Thoracic aorta endothelial cell (primary cell): ENCODE measurements around the genes EXOSC5, DMAC2 and CEACAM6.

- CAGE, long polyA plus RNA, result no peak
These were observed 7.2 kb downstream of the AXL start for GRCh38 chr19:41225853-41226962.

- CAGE, long polyA plus RNA, result no peak
These were observed 9.4 kb downstream of the HNRNPUL1 start for GRCh38 chr19:41273393-41274160.

DNA sequence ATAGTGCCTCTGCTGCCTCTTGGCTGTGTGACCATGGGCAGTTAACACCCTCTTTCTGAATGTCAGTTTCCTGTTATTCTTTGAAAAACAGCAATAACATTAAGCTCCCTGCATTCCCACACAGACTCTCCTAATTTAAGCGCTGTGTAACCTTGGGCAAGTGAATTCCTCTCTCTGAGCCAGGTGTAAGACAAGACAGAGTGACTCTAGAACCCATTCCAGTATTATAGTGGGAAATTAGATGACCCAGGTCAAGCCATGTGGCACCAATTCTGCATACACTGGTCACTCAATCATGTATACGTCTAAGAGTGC is 4.6 kb downstream of the TGFB1 start:
- CAGE, long polyA plus RNA, result no peak

DNA sequence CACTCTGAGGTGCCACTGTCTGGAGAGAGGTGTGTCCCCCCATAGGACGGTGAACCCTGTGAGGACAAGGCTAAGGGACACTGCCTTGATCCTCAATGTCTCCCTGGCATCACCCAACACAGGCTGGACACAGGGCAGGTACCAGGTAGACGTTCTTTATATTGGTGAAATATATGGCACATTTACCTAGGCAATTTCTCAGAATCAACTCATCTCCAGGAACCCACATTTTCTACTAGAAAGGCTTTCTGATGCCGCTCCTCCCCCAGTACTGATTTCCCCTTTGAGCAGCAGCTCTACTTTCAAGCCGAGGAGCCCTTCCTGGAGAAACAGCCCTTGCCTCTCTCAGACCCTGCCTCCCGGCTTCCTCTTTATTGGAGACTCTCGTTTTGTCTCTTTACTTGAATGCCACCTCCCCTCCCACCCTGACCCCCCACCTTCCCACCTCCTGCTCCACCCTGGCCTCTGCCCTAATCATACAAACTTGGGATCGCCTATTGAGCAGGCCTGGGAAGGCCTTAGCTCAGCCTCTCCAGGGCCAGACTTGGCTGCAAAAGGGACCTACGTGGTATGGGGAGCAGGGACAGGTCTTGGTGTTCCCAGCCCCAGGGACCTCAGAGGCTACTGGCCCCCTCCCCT is 3.6 kb upstream of the TGFB1 start:
- CAGE, long polyA plus RNA, result no peak

DNA sequence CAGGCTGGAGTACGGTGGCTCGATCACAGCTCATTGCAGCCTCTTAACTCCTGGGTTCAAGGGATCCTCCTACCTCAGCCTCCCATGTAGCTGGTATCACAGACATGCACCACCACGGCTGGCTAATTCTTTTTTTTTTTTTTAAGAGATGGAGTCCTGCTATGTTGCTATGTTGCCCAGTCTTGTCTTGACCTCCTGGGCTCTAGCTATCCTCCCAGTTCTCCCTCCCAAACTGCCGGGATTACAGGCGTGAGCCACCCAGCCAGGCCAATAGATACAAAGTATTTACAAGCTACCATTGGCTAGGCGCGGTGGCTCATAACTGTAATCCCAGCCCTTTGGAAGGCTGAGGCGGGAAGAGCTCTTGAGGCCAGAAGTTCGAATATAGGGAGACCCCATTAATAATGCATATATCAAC is 977 bp upstream of the B9D2 start:
- CAGE, long polyA plus RNA, result no peak

DNA sequence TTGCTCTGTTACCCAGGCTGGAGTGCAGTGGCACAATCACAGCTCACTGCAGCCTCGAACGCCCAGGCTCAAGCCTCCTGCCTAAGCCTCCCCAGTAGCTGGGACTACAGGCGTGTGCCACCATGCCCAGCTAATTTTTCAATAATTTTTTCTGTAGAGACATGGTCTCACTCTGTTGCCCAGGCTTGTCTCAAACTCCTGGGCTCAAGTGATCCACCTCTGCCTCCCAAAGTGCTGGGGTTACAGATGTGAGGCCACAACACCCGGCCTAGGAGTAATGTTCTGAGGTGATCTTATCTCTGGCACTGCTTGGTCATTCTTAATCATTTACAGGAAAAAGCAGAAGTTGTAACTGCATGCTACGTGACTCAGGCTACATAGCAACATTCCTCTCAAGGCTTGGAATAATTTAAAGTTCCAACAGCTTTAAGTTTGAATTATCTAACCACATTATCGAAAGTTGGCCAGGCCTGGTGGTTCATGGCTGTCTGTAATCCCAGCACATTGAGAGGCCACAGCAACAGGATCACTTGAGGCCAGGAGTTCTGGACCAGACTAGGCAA is 3.8 kb upstream of the B9D2 start:
- CAGE, long polyA plus RNA, result no peak

DNA sequence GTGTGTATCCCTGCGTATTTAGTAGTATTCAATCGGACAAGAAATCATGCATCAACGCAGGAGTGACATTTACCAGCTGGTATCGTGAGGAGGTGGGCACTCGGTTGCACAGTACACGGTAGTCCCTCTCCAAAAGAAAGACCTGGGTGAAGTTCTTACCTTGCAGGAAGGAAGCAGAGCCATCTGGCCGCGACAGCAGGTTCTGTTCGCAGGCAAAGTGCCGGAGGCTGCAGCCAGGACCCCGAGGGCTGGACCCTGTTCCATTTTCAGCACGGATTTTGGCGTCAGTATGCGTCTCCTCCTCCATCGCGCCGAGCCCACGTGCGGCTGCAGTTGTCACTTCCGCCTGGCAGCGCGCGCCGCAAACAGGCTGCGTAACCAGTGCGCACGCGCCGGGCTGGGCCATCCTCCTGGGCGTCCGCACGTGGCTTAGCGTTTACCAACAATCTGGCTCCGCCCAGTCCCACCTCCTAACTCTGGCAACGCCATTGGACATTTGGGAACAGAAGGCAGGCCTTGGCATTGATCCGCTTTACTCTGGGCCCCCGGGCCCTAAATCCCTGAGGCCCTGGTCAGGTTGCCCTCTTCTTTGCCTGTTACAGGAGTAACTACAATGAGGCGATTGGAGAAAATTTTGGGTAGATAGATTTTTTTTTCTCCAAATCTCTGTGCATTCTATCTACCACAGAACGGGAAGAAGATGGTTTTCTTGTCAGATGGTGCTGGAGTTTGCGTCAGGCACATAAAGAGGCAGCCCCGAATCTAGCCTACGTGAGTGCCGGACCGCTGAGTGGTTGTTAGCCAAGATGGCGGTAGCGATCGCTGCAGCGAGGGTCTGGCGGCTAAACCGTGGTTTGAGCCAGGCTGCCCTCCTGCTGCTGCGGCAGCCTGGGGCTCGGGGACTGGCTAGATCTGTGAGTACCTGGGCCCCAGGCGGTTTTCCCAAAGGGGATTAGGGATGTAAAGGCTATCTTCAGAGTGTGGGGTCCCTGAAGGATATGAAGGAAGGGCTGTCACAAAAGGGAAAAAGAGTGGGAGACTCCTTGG is at the start of gene EXOSC5:
Gene EXOSC5, minus strand, starts transcription at position 338 of the 1,047 bp plus-strand sequence.
- CAGE, long polyA plus RNA, result start-site peak on the plus strand centred at position 794 of the sequence, 11 bp wide, 94 and 32 reads in 2 replicates

GRCh38 chr19:41422779-41423211 is 4.4 kb downstream of the B3GNT8 start:
- CAGE, long polyA plus RNA, result no peak

GRCh38 chr19:41439433-41440292 is at the start of gene DMAC2:
TSS of gene DMAC2 (minus strand) at chr19:41439912.
- CAGE, long polyA plus RNA, result no peak

- CAGE, long polyA plus RNA, result no peak
These were observed 6.5 kb downstream of the ERICH4 start for GRCh38 chr19:41449394-41449940.

GRCh38 chr19:41456526-41456952 is 13.6 kb downstream of the ERICH4 start:
- CAGE, long polyA plus RNA, result no peak

GRCh38 chr19:41467517-41468054 is 24.6 kb downstream of the ERICH4 start:
- CAGE, long polyA plus RNA, result no peak

DNA sequence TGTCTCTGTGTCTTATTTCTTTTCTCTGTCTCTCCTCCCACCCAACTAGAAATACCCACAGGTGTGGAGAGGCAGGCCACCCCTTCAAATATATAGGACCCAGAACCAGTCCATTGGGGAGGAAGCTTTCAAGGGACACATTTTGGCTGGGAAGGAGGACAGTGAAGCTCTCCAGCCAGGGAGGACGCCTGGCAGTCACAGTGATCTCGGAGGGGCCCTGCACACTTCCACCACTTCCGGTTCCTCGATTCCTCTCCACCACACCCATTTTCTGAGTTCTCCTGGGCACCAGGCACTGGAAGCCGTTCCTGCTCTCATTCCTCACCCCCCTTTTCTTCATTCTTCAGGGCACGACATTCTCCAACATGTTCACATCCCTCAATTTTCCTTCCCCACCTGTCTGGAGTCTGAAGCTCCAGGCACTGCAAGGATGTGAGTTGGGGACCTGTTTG is 30.4 kb upstream of the CEACAM21 start:
- CAGE, long polyA plus RNA, result no peak

- CAGE, long polyA plus RNA, result no peak
These were observed 12.1 kb upstream of the CEACAM21 start for GRCh38 chr19:41563819-41564230.

- CAGE, long polyA plus RNA, result no peak
These were observed 20.1 kb upstream of the CEACAM6 start for GRCh38 chr19:41735214-41735718.

DNA sequence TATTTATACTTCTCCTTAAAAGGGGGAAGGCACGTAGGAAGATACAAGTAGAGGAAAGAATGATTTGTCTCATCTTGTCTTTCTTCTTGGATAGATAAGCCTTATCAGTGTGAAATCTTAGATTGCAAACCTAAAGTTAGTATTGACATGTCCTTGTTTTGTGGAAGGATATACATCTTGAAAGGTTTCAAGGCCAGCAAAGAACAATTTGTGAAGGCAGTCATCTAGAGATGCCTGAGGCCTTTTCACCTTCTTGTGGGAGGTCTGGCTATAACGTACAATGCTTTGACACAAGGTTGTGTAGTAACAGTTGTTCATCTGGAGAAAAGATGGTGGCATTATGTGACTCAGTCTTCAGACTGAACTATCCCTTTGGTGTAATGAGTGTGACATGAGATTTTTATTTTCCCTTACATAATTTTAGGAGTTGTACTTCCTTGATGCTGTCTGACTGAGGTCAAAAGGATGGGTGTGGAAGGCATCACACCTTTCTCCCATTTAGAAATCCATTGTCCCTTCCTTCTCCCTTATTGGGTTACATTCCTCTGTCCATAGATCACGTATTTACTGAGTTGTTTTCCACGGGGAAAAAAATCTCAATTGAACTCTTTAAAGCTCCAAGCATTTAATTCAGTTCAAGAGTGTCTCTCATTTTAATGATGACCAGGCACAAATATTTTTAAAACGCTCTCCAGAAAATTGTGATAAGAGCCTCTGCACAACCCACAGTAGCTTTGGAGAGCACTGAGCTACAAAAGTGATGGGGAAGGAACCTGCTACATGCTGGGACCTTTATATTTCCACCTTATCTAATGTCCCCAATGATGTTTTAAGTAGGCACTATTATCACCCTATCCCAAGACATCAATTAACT is 14.4 kb upstream of the CEACAM6 start:
- CAGE, long polyA plus RNA, result no peak

- CAGE, long polyA plus RNA, result no peak
These were observed 6.8 kb upstream of the CEACAM6 start for GRCh38 chr19:41748405-41749062.

DNA sequence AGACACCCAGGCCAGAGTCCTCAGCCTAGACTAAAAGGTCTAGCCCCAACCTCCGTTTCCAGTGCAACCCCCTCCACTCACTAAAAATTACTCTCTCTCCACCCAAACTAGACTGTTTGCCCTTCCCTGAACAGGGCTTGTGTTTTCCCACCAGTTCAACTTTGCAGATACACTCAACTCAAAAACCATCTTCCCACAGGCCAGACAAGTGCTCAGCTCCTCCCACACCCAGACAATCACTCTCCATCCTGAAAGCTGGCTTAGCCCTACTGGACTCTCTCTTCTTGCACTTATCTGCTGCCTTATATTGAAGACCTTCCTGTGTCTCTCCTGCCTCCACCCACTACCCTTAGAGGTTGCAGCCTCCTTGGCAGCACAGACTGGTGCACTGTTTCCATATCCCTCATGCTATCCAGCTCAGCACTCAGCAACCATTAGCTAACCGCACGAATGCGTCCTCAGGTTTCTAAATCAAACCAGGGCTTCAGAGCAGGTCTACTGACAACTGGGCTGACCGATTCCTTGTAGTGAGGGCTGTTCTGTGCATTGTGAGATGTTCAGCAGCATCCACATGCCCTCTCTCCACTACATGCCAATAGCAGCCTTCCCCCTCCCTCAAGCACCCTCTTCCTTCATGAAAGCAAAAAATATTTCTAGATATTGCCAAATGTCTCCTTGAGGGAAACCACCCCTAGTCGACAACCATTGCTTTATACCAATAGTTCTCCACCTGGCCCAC is 2.8 kb upstream of the CEACAM6 start:
- CAGE, long polyA plus RNA, result no peak

GRCh38 chr19:41755143-41755955 is at the start of gene CEACAM6:
TSS of gene CEACAM6 (plus strand) at chr19:41755530.
- CAGE, long polyA plus RNA, result no peak

DNA sequence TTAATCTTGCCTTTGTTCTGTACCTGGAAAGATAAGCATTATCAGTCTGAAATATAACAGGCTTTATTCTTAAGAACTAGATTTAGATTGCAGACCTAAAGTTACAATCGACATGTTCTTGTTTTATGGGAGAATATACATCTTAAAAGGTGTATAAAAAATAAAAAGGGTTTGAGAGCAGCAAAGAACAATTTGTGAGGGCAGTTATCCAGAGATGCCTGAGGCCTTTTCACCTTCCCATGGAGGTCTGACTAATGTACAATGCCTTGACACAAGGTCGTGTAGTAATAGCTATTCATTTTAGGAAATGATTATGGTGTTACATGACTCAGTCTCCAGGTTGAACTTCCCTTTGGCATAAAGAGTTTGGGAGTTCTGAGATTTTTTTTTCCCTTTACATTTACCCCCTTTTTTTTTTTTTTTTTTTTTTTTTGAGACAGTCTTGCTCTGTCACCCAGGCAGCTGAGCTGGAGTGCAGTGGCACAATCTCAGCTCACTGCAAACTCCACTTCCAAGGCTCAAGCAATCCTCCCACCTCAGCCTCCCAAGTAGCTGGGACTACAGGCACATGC is 20.1 kb downstream of the CEACAM6 start:
- CAGE, long polyA plus RNA, result no peak